HT-29 (cell line): ENCODE data around the genes SEC14L4, DUSP18, SELENOM and PRR14L.

GRCh38 chr22:30505115-30506000 lies at the start of gene SEC14L4:
Gene SEC14L4 (minus strand): TSS chr22:30505695.
- RAMPAGE, long total RNA, result no peak

GRCh38 chr22:30609248-30609910 lies 2.4 kb downstream of the TCN2 start:
- RAMPAGE, long total RNA, result no peak

- RAMPAGE, long total RNA, result no peak
Measured at GRCh38 chr22:30667554-30668399, at the start of gene DUSP18. Gene DUSP18 (minus strand): TSS chr22:30667875.

DNA sequence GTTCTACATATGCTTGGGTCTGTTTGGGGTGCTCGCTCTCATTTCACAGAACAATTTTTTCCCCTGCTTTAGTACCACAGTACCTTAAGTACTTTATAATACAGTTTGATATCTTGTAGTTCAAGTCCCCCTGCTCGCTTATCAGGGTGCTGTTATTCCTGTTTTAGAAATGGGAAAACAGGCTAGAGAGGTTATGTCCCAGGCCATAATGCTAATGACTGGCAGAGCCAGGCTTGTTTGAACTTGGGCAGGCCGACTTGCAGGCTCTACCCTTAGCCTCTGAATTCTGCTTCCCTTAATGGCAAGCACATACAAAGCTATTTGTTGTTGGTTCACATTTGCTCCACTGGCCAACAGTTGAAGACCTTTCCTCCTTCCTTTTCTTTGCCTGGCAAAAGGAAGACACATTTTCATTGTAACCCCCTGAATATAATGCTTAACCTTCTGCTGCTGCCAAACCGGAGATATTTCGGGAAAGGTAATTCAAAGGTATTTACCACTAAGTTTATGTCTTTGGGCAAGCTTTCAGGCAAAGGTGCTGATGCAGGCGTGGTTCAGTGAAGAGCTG lies 132.4 kb downstream of the MORC2 start:
- RAMPAGE, long total RNA, result no peak

DNA sequence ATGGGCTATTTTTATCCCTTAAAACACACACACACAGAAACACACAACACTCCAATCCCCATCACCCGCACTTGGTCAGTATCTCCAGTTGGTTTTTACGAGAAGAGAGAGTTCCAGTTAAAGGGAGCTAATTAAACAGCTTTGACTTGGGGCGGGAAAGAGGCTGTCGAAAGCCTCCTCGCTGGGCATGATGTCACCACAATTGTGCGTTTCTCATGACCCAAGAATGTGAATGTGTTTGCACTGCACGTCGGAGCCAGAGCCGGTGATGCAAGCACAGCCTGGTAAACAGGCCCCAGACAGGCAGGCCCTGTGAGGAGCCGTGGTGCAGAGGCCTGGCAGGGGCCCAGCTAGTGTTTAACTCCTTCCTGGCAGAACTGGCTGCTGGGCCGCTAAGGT lies 25.6 kb upstream of the SMTN start:
- RAMPAGE, long total RNA, result no peak

GRCh38 chr22:31085149-31086076 lies 4.3 kb downstream of the SMTN start:
- RAMPAGE, long total RNA, result no peak

DNA sequence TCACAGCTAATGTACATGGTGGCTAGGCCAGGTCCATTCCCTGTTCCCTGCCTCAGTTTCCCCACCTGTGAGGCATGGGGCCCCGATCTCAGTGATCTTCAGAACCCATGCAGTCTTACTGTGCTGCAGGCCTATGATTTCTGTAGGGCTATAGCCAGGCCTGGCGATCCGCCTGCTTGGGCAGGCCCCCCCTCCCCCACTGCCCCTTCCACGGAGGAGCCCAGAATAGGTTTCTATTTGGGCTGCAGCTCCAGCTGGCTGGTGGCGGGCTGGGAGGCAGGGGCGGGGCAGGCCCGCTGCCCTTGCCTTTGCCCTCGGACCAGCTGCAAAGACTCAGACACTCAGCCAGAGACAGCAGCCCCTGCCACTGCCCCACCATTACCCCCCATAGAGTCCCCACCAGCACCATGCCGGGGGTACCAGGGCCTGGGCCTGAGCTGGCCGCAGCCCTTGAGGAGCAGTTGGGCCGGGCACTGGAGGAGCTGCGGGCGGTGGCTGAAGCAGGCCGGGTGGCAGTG lies 12.0 kb downstream of the SMTN start:
- RAMPAGE, long total RNA, result no peak

- RAMPAGE, long total RNA, result no peak
Measured at GRCh38 chr22:31102030-31103151, 5.0 kb downstream of the SELENOM start.

DNA sequence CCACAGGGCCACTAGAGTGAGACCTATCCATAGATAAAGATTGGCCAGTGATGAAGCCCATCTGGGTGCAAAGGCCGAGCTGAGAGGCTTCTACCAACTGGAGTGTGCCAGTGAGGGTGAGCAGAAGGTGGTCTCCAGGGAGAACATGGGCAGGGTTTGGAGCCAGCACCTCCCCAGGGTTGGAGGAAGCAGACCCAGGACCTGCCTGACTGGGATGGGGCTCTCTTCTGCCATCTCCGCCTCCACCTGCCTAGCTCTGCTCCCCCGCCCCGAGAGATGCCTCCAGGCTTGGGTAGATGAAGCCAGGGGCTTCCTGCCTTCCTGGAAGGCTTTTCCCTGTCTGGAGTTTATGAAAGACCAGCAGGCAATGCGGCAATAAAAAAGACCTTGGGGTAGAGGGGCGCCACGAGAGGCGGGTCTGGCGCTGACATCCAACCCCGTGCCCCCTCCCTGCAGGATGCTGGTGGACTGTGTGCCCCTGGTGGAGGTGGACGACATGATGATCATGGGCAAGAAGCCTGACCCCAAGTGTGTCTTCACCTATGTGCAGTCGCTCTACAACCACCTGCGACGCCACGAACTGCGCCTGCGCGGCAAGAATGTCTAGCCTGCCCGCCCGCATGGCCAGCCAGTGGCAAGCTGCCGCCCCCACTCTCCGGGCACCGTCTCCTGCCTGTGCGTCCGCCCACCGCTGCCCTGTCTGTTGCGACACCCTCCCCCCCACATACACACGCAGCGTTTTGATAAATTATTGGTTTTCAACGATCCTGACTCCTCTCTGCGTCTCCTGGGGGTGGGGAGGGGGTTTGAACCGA lies 3.3 kb downstream of the SELENOM start:
- RAMPAGE, long total RNA, result no peak

GRCh38 chr22:31107236-31108036 lies at the start of gene SELENOM:
Gene SELENOM (minus strand): TSS chr22:31107568.
- RAMPAGE, long total RNA, result no peak

DNA sequence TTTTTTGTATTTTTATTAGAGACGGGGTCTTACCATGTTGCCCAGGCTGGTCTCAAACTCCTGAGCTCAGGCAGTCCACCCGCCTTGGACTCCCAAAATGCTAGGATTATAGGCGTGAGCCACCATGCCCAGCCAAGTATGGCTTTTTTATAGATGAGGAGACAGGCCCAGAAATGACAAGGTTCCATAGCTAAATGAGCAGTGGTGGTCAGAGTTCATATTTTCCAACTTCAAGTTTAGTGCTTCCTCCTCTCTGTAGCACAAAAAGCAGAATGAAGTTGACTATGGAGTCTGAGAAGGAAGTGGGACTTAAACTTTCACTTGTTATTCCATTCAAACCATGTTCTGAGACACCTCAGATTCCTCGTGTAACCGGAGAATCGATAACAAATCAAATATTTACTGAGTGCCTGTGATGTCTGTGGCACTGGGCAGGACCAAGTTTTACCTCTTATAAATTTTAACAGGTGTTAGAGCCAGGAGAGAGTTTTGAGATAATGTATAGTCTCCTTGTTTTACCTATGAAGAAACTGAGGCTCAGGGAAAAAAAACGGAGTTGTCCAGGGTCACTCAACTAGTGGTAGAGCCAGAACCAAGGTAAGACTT lies 3.0 kb downstream of the LIMK2 start:
- RAMPAGE, long total RNA, result no peak

GRCh38 chr22:31253961-31254405 lies 38.3 kb downstream of the PIK3IP1 start:
- RAMPAGE, long total RNA, result no peak

DNA sequence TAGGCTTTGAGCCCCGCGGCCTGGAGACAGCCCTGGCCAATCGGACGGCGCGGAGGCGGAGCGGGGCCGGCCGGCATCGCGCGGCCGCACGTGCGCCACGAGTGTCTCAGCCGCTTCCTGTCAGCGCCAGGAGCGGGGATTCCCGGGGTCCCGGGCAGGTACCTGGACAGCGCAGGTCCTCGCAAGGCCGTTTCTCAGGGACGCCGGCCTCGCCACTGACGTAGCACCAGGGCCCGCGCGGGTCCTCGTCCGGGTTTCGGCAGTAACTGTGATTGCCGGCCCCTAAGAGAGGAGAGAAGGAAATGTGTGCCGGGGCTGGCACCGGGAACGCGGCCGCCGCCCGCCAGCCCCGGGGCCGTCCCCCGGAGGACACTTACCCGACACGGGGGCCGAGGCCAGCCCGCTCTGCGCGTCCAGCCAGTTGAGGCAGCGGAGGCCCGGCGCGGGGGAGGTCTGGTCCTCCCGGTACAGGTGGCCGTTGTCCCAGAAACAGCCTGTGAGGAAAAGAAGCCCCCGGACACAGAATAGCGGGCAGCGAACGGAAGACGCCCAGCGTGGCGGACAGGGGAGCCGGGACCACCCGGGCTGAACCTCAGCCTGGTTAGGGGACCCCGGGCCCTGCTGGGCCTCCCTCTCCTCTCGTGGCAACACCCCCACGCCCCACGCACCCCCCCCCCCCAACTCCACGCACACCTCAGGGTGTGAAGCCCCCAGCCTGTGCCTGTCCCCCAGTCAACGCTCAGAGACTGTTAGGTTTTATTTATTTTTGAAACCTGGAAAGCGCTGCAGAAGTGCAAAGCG lies 1.3 kb downstream of the PIK3IP1 start:
- RAMPAGE, long total RNA, result no peak

GRCh38 chr22:31630690-31631470 lies 31.1 kb downstream of the PISD start:
- RAMPAGE, long total RNA, result no peak

DNA sequence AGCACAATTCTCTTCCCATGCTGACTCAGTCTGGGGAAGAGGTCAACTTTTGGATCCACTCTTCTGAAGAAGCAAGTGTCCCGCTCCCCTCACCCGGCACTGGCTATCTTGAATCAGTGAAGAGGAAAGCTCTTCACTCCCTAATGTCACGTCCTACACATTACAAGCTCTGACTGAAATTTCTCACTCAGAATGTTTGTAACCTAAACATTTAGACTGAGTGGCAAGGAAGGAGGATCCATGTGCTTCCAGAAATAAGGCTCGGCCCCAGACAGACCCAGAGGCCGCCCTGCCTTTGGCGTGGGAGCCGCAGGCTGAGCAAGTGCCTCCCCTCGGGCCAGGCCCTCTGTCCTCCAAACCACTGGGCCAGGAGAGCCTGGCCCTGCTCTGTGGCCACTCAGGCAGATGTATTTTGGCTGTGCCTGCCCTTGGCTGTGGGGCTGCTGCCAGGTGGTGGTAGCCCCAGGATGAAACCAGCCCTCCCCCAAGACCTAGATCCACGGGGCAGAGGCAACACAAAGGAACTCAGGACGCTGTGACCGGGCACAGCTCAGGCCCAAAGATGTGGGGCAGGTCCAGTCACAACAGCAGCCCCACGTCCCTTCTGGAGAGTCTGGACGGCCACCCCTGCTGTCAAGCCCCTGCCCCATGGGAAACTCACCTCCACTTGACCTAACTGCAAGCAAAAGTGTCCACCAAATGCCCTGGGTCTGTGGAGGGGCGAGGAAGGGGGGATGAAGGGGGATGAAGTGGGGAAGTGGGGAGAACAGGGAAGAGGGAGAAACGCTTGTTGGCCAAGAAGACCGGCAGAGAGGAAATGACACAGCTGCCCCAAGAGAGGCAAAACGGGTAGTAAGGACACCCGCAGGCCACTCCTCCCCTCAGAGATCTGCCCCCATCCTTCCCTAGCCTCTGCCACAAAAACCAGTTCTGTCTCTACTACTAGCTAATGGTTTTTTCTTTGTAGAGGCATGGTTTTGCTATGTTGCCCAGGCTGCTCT lies 24.0 kb downstream of the PISD start:
- RAMPAGE, long total RNA, result no peak

DNA sequence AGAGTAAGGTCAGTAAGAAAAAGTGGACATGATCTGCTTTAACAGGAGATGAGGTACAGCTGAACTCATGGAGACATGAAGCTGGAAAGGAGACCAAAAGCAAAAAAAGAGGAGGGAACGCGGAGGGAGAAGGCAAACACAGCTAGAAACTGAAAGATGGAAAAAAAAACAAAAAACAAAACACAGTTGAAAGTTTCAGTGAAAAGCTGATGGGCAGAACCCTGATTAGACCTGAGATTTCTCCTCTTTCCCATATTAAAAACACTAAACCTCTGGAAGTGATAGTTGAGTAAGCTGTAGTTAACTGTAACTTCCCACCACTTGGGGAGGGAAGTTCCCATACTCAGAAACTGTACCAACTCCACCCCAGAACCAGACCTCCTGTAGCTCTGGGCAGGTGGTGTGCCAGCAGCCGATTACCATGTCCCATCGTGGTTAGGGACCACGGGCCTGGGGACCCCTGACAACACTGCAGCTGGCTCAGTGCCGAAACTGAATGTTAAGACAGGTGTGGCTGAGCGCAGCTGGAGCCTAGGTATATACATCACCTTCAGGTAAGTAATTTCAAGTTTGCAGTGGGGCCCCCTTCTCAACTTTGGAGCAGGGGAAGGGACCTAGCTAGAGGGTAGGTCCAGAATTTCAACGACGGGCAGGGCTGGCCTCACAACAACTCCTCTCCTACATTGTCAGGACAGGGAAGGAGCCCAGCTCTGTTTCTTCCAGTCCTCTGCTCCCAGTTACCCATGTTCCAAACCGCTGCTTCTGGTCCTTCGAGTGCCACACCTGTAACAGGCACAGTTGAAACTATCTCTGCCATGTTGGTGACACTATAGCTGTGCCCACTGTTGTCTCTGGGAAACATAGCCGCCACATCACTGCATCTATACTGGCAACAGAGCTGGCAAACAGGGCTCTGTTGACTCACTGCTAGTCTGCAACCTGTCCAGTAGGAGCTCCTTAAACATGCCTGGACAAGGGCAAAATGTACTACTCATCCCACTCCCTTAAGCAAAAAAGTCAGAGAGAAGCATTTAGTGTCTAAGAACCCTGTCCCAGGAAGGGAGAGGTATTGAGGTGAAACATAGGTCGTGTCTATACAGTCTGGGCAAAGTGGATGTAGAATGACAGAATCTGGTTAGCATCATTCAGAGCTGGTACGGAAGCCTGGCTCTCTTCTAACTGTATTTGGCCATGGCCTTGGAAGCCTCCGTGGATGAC lies 20.8 kb upstream of the PISD start:
- RAMPAGE, long total RNA, result no peak

GRCh38 chr22:31749496-31750638 lies at the start of gene PRR14L:
Gene PRR14L (minus strand): TSS chr22:31750132.
- RAMPAGE, long total RNA, result no peak

DNA sequence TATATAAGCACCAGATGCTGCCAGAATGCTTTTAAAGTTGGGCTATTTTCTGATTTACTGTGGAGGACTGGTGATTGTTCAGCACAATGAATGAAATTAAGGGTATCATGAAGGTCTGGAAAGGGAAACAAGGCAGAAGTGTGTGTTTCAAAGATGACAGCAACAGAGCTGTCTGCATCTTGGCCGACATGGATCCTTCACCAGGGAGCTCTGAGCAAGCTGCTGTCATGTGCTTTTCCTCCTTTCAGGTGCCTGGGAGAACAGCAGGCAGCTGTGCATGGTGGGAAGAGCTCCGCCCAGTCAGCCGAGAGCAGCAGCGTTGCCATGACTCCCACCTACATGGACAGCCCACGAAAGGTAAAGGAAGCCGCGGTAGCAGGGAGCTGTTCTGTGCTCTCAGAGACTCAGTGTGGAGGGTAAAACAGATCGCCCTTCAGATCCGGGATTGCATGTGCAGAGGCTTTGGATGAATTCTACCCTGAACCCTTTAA lies 87.1 kb upstream of the YWHAH start:
- RAMPAGE, long total RNA, result no peak

DNA sequence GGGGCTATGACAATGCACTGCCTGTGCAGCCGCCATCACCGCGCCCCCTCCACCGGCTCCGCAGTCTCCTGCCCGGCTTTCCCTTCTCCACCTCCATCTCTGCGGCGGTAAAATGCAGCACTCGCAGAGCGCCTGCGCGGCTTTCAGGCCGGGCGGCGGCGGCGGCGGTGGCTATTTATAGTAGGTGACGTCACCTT lies 256 bp upstream of the YWHAH start:
- RAMPAGE, long total RNA, result no peak

- RAMPAGE, long total RNA, result no peak
Measured at GRCh38 chr22:31945726-31946012, 1.3 kb downstream of the YWHAH start.